Uterus (tissue), 7 donors: ENCODE measurements around a stretch of chr16.

- PRO-cap, 4 experiments: no peak in any of the 4 experiments
- RAMPAGE, long total RNA, 2 experiments: no peak in any of the 2 experiments
- RRBS: no CpG with 5 or more reads among the region's 4 CpGs
Observed at GRCh38 chr16:68252424-68252900, 7.3 kb downstream of the PLA2G15 start.

GRCh38 chr16:68328049-68328935, 17.5 kb downstream of the PRMT7 start:
- PRO-cap, 4 experiments: no peak in any of the 4 experiments
- RAMPAGE, long total RNA, 2 experiments: no peak in any of the 2 experiments
- RRBS: no CpG with 5 or more reads among the region's 14 CpGs

DNA sequence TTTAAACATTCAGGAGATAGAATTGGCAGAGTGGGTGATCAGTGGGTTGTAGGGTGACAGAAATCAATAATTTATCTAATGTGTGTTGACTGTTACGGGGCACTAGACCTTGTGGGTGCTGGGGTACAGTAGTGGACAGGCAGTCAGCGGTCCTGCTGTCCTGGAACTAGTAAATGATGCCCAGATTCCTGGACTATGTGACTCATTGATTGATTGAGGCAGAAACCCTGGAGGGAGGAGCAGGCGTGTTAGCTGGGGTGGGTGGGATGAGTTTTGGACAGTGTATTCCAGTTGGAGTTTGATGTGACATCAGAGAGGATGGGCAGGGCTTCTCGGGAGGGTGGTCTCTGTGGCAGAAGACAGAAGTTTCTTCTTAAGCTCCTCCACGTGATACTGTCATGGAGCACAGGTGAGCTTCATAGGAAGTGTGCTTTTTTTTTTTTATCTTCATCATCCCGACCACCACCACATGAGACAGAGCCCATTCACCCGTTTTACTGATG, 24.4 kb downstream of the PRMT7 start:
- PRO-cap, 4 experiments: no peak in any of the 4 experiments
- RAMPAGE, long total RNA, 2 experiments: no peak in any of the 2 experiments
- RRBS: no CpG with 5 or more reads among the region's 7 CpGs

DNA sequence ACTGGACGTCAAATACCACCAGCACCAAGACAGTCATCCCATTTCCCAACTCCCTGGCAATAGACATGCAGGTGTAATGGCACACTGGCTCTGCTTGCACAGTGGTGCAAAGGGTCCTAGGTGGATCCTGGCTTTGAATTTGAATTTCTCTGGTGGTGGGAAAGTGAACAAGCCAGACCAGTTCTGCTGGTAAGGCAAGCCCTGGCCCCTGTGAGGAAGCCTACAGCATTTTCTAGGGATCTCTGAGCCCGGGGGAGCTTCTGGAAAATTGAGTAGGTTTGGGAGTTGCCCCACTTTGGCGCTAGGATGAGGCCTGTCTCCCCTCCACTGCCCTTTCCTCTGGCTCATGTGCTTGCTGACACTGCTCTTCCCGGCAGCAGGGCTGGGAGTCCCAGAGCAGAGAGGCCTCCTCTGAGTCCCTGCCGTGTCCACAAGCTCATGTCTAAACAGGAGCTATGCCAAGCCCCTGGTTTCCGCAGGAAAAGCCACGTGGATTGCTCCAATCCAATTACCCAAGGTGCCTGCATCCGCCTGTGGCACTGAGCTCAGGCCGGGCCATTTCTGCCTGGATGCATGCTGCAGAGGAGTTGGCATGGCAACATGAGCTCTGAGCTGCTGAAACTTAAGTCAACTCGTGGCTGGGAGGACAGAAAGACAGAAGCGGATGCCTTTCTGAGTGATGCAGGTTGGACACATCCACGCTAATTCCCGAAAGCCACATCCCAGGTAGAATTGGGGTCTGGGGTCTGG, 67.1 kb downstream of the PRMT7 start:
- PRO-cap, 4 experiments: peak in 1 of 4 experiments; most common minus-strand start position 430 of the sequence (in 1)
- RAMPAGE, long total RNA, 2 experiments: no peak in any of the 2 experiments
- RRBS: 43% methylated on average over 1 of the region's 13 CpGs

- PRO-cap, 4 experiments: no peak in any of the 4 experiments
- RAMPAGE, long total RNA, 2 experiments: no peak in any of the 2 experiments
- RRBS: no CpG with 5 or more reads among the region's 7 CpGs
Observed at GRCh38 chr16:68486496-68487398, 38.4 kb upstream of the SMPD3 start.

DNA sequence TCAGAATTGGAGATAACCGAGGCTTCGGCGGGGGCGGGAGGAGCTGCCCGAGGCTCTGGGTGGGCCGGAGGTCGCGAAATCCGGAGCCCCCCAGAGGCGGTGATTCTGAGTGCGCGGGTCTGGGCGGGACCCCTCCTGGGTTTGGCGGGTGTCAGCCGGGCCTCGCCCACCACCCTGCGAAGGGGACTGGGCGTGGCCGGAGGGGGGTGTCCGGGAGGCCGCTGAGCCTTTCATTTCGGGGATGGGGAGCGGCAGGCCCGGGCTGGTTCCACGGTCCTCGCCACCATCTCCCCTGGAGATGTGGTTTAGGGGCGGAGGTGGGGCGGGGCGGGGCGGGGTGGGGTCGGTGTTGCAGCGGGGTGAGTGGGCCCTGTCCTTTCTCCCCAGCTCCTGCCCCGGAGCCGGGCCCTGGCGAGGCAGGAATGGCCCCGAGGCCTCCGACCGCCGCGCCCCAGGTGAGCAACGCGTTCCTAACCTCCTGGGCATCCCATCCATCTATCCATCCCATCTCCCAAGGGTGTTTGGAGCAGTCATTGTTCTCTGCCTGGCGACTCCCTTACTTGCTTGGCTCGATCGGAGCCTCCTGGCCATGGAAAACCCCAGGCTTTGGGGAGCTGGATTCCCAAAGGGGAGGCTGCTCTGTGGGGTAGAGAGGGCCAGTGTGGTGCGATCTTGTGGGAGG, 421 bp downstream of the ZFP90 start:
- PRO-cap, 4 experiments: peak in 4 of 4 experiments; most common plus-strand start position 234 of the sequence (in 4); most common minus-strand start position 307 of the sequence (in 3)
- RAMPAGE, long total RNA, 2 experiments: no peak in any of the 2 experiments
- RRBS: 2% methylated on average over 19 of the region's 46 CpGs

DNA sequence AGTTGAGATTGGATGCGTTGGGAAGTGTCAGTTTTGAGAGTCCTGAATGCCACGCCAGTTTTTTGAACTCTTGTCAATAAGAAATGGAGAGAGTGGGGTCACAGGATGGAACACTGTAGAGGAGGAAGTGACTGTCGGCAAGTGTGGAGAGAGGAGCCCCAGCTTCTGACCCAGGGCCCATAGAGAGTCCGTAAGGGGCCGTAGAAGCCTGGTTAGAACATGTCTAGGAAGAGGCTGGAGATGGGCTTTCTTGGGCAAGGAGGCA, 894 bp downstream of the ZFP90 start:
- PRO-cap, 4 experiments: no peak in any of the 4 experiments
- RAMPAGE, long total RNA, 2 experiments: no peak in any of the 2 experiments
- RRBS: no CpG with 5 or more reads among the region's 5 CpGs

- PRO-cap, 4 experiments: peak in 1 of 4 experiments; most common plus-strand start chr16:68738200 (in 1); most common minus-strand start chr16:68738130 (in 1)
- RAMPAGE, long total RNA, 2 experiments: no peak in any of the 2 experiments
- RRBS: 6% methylated on average over 39 of the region's 52 CpGs
Observed at GRCh38 chr16:68737858-68739136, 1.2 kb downstream of the CDH1 start.

GRCh38 chr16:68740930-68741379, 3.9 kb downstream of the CDH1 start:
- PRO-cap, 4 experiments: no peak in any of the 4 experiments
- RAMPAGE, long total RNA, 2 experiments: no peak in any of the 2 experiments
- RRBS: no CpG with 5 or more reads among the region's 7 CpGs

- PRO-cap, 4 experiments: no peak in any of the 4 experiments
- RAMPAGE, long total RNA, 2 experiments: no peak in any of the 2 experiments
- RRBS: no CpG with 5 or more reads among the region's 8 CpGs
Observed at GRCh38 chr16:68742351-68742625, 5.2 kb downstream of the CDH1 start.

GRCh38 chr16:68770306-68771060, 33.4 kb downstream of the CDH1 start:
- PRO-cap, 4 experiments: no peak in any of the 4 experiments
- RAMPAGE, long total RNA, 2 experiments: no peak in any of the 2 experiments
- RRBS: no CpG with 5 or more reads among the region's 13 CpGs

GRCh38 chr16:68843923-68844571, 716 bp downstream of the TANGO6 start:
- PRO-cap, 4 experiments: peak in 4 of 4 experiments; most common plus-strand start chr16:68844065 (in 1); most common minus-strand start chr16:68844299 (in 4)
- RAMPAGE, long total RNA, 2 experiments: no peak in any of the 2 experiments
- RRBS: no CpG with 5 or more reads among the region's 20 CpGs

- PRO-cap, 4 experiments: no peak in any of the 4 experiments
- RAMPAGE, long total RNA, 2 experiments: no peak in any of the 2 experiments
- RRBS: no CpG with 5 or more reads among the region's 2 CpGs
Observed at GRCh38 chr16:69087208-69087623, 18.2 kb upstream of the HAS3 start.

DNA sequence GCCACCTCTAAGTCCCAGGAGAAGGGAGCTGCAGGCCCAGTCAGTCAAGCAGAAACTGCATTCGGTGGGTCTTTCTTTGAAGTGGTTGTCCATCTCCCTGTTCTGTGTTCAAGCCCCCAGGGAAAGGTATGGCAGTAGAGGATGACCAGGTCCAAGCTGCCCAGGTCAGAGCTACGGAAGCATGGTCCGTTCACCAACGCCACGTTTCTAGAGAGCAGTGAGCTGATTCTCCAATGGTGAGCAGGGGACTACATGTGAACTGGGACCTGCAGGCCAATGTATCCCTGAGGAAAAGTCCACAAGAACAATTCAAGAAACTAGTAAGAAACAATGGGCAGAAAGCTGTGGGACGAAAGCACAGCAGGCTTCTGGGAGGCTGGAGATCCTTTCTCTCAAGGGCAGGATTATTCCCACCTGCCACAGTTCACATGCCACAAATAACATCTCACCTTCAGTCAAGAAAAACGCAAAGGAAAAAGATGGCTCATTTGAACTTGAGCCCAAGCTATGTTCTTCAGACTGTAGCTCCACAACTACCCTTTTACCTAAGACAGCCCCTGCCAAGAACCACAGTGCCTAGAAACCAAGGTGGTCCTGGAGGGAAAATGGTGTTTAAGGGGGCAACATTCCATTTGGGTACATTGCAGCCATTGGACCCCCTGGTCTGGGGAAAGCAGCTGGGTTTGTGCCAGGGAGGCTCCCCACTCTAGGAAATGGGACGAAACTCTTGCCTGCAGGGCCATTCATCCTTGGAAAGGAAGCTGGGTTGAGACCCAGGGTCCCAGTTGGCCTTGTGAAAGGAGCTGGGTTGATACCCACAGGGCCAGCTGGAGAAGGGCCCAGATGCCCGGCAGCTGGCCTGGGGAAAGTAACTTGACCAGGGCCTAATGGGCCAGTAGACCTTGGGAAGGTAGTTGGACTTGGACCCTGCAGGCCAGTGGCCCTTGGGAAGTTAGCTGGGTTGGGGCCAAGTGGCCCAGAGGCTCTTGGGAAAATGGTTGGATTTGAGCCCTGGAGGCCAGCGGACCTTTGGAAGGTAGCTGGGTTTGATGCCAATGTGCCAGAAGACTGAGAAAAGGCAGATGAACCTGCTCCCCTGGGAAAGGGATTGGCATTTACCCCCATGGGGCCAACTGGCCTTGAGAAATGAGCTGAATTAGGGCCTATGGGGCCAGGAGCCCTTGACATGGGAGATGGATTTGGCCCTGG, 13.2 kb downstream of the HAS3 start:
- PRO-cap, 4 experiments: no peak in any of the 4 experiments
- RAMPAGE, long total RNA, 2 experiments: start-site peak on the minus strand in 1 of 2 experiments, centred at position 338 of the sequence, 5 reads per replicate
- RRBS: no CpG with 5 or more reads among the region's 10 CpGs

DNA sequence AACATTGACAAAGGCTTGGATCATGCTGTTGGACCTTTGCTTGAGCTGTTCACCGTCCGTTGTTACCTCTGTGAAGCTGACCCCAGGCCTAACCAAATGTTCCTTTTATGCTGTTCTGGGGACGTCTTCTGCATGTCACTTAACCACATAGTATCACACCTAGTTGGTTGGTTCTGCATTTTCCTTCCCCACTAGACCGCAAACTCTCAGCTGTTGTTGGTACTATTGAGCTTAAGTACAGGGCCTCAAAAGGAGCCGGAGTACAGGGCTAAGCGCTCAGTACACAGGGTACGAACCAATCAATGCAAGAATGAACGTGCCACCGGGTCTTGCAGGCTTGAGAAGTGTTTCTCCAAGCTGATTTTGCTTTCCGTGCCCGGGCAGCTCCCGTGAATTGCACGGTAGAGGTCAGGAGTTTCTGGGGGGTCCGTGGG, 439 bp upstream of the SNTB2 start:
- PRO-cap, 4 experiments: peak in 3 of 4 experiments; most common minus-strand start position 78 of the sequence (in 2)
- RAMPAGE, long total RNA, 2 experiments: no peak in any of the 2 experiments
- RRBS: 2% methylated on average over 8 of the region's 14 CpGs

GRCh38 chr16:69370406-69370928, 15.3 kb downstream of the TERF2 start:
- PRO-cap, 4 experiments: no peak in any of the 4 experiments
- RAMPAGE, long total RNA, 2 experiments: start-site peak on the minus strand in 1 of 2 experiments, at chr16:69370575-69370624 at its widest, 14 reads per replicate
- RRBS: no CpG with 5 or more reads among the region's 9 CpGs

GRCh38 chr16:69377851-69378859, 7.7 kb downstream of the TERF2 start:
- PRO-cap, 4 experiments: no peak in any of the 4 experiments
- RAMPAGE, long total RNA, 2 experiments: no peak in any of the 2 experiments
- RRBS: no CpG with 5 or more reads among the region's 3 CpGs

GRCh38 chr16:69423026-69423701, 1.3 kb upstream of the CYB5B start:
- PRO-cap, 4 experiments: no peak in any of the 4 experiments
- RAMPAGE, long total RNA, 2 experiments: no peak in any of the 2 experiments
- RRBS: 84% methylated on average over 1 of the region's 18 CpGs

- PRO-cap, 4 experiments: no peak in any of the 4 experiments
- RAMPAGE, long total RNA, 2 experiments: no peak in any of the 2 experiments
- RRBS: no CpG with 5 or more reads among the region's 23 CpGs
Observed at GRCh38 chr16:69757812-69758300, 3.1 kb upstream of the NOB1 start.

- PRO-cap, 4 experiments: peak in 2 of 4 experiments; most common plus-strand start chr16:69824083 (in 1); most common minus-strand start chr16:69824066 (in 1)
- RAMPAGE, long total RNA, 2 experiments: no peak in any of the 2 experiments
- RRBS: no CpG with 5 or more reads among the region's 12 CpGs
Observed at GRCh38 chr16:69823668-69824231, 61.6 kb downstream of the WWP2 start.